ENCODE results near the genes CKAP5 and PACSIN3.

GRCh38 chr11:46379141-46380341 lies 1.9 kb upstream of the MDK start:
- PRO-cap = unidirectional peak, plus-strand start at chr11:46379865; unidirectional peak, plus-strand start at chr11:46379967

GRCh38 chr11:46642969-46643339 lies 25.6 kb downstream of the ATG13 start:
- PRO-cap = no peak

DNA sequence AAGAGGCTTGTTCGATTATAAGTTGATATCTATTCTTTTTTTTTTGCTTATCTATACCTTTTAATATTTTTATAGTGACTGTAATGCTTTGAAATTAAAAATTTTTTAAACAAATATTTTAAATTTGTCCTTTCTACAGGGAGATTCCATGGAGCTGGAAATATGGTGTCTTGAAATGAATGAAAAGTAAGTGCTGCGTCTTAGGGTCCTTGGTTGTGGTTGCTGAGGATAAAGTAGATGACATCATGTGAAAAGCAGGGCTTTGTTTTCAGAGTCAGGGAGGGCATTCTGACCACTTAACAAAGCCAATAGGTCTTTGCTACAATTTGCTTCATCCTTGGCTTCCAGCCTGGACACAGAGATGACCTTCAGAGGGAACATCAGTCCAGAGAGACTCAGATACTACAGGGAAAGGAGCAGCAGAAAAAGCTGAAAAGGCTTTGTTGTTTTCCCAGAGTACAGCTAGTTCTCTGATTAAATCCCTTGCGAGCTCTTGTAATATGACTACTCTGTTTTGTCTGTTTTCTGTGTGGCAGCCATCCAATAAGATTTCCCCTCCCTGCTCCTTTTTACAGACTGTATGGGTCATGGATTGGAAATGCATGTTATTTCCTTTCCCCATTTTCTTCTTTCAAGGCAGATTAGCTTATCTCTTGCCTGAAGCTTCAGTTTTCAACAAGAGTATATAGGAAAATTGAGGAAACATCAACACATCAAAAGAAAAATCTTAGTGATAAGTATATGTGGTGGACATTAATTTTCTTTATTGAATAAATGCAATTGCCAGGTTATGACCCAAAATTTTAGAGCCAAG lies 31.9 kb downstream of the ATG13 start:
- PRO-cap = no peak

- PRO-cap = bidirectional peak, plus-strand start at chr11:46846412, minus-strand start at chr11:46846292
These were observed at the start of gene CKAP5 for GRCh38 chr11:46845489-46846553. CKAP5 (minus strand) TSS chr11:46846280.

DNA sequence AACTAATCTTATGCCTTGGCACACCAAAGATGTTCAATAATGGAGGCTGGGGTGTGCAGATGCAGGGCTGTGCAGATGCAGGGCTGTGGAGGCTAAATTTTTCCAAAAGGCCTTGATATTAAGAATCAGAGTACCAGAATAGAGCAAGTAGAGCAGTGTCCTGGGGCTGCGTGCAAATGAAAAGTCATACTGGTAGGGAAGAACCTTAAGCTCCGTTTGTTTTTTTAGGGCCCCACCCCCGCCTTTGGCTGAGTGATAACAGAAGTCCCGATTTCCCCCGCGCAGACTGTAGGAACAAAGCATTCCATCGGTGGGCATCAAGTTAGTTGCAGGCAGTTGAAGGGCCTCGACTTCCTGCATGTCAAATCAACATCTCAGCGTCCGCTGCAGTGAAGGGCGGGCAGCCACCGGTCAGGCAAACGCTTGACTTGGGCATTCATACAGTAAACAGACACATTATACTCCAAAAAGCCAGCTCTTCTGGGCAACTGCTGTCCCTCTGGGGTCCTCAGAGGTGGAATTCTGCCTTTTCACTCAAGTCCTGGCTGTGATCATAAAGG lies 11.8 kb downstream of the LRP4 start:
- PRO-cap = no peak

DNA sequence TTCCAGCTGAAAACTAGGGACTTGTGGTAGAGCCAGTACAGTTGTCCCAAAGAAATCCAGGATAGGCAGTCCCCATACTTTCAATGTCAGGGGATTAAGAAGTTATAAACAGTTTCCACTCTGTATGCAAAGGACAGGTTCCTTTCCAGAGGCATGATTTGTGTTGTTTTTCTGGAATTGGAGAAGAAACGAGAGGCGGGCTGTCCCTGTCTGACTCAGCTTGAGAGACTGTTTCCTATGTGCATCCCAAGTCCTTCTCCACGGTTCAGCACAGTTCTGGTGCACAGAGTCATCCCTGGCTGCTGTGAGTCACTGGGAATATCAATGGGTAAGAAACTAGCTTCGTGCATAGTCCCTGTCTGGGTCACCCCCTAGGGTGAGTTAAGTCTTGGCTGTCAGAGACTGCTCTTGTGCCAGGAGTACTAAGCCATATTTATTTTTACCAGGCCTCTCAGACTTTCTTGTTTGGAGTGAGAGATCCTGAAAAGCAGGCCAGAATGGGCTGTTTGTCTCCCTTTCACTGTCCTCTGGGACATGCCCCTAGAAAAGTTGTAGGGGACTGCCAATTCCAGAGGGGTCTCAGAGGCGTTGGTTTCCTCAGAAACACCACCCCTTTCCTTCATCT lies 2.4 kb upstream of the LRP4 start:
- PRO-cap = no peak

GRCh38 chr11:47012028-47012492 lies 75.5 kb downstream of the CSTPP1 start:
- PRO-cap = no peak

DNA sequence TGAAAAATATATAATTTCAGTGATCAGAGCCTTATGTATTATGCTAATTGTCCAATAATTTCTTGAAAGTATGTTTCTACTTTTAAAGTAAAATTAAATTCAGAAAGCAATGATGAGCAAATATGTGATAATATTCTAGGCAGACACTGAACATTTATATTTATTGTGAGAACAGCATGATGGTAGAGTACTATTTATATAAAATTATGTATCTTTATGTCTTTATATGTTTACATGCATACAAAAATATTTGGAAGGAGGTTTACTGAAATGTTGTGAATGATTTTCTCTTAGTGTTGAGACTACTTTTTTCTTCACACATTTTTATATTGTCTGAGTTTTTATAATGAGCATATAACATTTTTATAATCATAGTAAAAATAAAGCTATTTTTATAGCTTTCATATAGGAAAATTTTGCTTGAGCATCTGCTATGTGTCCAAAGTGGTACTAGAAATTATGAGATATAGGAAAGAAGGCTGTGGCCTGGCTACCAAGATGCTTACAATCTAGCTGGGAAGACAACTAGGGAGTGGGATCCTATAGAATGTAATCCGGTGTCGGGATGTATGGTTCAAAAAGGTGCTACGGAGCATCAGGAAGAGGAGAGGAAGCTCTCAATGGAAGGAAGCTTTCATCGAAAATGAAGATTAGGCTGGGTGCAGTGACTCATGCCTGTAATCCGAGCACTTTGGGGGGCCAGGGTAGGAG lies 103.8 kb downstream of the ARFGAP2 start:
- PRO-cap = no peak

- PRO-cap = no peak
These were observed 15.7 kb downstream of the ARFGAP2 start for GRCh38 chr11:47160729-47161698.

DNA sequence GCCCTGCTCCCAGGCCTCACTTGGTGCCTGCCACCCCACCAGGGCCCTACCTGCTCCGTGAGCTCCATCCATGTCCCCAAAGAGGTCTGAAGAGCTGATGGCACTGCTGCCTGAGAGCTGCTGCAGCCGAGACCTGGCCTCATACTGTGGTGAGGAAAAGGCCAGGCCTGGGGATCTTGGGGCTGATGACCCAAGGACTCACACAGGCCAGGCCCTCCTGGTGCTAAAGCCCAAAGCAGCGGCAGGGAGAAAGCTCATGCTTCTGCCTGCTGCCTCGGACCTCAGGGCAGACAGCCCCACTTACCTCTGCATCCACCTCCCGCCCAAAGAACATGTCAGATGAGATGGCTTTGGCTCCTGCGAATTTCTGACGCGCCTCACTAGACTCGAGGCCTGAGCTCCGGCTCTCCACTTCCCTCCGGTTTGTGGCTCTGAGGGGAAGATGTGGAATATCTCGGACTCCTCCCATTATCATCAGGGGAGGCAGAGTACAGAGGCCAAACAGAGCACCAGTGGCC lies 10.2 kb downstream of the ARFGAP2 start:
- PRO-cap = no peak

- PRO-cap = bidirectional peak, plus-strand start at chr11:47186515, minus-strand start at chr11:47186434
These were observed at the start of gene PACSIN3 for GRCh38 chr11:47186299-47186490. PACSIN3 (minus strand) TSS chr11:47186434.

- PRO-cap = no peak
These were observed 11.9 kb upstream of the MYBPC3 start for GRCh38 chr11:47364370-47364911.

DNA sequence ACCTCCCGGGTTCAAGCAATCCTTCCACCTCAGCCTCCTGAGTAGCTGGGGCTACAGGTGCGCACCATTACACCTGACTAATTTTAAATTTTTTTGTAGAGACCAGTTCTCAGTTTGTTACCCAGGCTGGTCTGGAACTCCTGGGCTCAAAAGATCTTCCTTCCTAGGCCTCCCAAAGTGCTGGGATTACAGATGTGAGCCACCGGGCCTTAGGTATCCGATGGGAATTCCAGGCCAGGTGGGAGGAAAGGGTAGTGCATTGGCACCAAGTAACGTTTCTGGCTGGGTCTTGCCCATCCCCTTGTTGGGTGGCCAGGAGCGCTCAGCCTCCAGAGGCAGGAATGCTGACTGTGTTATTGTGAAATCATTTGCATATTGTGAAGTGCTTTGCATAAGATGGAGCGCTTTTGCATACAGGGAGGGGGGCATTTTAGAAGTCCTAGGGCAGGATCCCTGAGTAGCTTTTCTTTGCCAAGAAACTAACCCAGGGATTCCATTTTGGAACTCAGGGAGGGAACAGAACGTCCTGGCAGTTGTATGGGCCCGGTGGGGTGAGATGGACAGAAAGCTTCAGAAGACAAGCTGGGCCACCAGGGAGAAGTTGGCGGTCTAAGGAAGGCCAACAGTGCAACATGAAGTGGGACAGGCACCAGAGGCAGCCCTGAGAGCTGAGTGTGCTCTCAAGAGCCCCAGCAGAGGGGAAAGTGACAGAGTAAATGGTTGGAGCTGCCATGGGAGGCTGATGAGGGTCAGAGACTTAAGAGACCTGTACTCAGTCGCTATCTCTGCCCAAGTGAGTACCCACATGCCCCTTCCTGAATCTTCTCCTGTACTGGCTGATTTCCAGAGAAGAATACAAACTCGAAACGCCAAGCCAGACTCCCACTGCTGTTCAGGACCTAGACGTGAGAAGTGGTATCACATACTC lies 1.4 kb upstream of the SLC39A13 start:
- PRO-cap = unidirectional peak, plus-strand start at position 433 of the sequence

GRCh38 chr11:47416799-47417350 lies 8.5 kb downstream of the SLC39A13 start:
- PRO-cap = no peak

DNA sequence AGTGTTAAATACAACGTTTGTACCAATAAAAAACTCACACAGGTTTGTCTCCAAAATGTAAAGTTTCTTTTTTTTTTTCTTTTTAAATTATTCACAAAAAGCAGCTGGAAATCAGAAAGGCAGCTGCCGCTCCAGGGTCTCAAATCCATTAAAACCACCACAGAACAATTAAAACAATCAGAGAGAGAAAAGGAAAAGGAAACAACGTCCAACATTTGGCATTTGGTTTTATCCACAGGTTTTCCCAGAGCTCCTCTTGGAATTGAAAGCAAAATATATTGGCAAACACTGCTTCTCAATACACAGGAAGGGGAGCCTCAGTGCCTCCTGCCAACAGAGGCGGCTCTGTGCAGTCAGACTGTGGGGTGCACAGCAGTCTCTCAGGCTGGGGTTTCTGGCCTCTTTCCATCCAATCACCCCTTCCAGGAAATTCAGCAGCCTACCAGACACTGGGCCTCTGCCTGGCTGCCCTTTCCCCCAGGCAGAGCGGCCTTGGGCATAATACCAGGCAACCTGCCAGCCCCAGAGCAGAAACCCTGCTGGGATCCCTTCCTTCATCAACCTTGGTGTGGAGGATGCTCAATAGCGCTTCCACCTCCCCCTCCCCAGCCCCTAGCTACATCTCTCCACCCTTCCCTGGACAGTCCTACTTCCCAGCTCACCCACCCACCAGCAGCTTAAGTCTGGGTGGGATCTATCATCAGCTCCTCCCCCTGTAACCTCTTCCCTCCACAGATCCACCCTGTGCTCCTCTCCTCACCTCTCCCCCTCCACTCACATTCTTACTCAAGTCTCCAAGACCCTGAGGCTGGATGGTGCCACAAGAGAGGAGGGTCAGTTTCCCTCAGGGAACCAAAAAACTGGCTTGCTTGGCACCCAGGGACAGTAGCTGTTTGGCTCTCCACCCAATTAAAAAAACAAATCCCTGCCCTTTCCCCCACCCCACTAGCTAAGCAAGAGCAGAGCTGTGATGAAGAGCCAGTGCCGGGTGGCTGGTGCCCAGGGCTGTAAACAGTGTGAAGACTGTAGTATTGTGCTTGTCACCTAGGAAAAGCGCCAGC lies 17.9 kb upstream of the RAPSN start:
- PRO-cap = no peak

- PRO-cap = no peak
These were observed 20.6 kb upstream of the RAPSN start for GRCh38 chr11:47469223-47470187.

- PRO-cap = no peak
These were observed 29.9 kb upstream of the RAPSN start for GRCh38 chr11:47478672-47479497.

- PRO-cap = no peak
These were observed 10.5 kb upstream of the AGBL2 start for GRCh38 chr11:47725583-47726190.

DNA sequence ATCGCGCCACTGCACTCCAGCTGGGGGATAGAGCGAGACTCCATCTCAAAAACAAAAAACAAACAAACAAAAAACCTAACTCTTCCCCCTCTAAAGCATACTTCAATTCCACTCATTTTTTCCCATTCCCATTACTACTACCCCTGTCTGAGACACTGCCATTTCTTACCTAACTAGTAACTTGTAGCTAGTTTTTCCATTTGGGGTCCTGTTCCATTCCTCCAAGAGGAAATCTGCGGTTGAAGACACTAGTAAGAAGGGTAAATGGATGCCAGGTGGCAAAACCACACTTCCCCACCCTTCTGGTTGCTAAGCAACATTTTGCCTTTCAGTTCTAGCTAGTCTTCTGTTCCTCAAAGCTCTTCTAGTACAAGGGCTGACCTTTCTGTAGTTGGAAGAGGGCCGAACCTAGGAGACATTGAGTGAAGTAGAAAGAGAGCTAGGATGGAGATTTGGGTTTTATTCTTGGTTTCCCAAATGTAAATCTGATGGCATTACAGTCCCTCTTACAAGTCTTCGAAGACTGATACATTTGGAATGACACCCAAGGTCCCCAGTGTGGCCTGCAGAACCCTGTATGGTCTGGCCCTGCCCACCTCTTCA lies 60.0 kb upstream of the PTPRJ start:
- PRO-cap = no peak

DNA sequence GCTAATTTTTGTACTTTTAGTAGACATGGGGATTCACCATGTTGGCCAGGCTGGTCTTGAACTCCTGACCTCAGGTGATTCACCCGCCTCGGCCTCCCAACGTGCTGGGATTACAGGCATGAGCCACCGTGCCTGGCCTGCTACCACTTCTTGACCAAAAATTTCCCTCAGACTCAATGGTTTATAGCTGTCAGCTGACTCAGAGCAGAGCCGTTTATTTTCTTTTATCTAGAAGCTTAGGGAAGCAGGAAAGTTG lies 56.3 kb upstream of the PTPRJ start:
- PRO-cap = no peak

Measured in bronchus (tissue), 1 donor.